Transverse colon (tissue), 4 donors: ENCODE results near the genes MEIG1, OLAH, RPP38 and ITGA8.

- PRO-cap: no peak
- RAMPAGE, long total RNA, 4 experiments: no peak in any of the 4 experiments
Observed at GRCh38 chr10:13705021-13705404, 118.2 kb downstream of the PRPF18 start.

GRCh38 chr10:13705771-13706378 is 119.1 kb downstream of the PRPF18 start:
- PRO-cap: no peak
- RAMPAGE, long total RNA, 4 experiments: no peak in any of the 4 experiments

DNA sequence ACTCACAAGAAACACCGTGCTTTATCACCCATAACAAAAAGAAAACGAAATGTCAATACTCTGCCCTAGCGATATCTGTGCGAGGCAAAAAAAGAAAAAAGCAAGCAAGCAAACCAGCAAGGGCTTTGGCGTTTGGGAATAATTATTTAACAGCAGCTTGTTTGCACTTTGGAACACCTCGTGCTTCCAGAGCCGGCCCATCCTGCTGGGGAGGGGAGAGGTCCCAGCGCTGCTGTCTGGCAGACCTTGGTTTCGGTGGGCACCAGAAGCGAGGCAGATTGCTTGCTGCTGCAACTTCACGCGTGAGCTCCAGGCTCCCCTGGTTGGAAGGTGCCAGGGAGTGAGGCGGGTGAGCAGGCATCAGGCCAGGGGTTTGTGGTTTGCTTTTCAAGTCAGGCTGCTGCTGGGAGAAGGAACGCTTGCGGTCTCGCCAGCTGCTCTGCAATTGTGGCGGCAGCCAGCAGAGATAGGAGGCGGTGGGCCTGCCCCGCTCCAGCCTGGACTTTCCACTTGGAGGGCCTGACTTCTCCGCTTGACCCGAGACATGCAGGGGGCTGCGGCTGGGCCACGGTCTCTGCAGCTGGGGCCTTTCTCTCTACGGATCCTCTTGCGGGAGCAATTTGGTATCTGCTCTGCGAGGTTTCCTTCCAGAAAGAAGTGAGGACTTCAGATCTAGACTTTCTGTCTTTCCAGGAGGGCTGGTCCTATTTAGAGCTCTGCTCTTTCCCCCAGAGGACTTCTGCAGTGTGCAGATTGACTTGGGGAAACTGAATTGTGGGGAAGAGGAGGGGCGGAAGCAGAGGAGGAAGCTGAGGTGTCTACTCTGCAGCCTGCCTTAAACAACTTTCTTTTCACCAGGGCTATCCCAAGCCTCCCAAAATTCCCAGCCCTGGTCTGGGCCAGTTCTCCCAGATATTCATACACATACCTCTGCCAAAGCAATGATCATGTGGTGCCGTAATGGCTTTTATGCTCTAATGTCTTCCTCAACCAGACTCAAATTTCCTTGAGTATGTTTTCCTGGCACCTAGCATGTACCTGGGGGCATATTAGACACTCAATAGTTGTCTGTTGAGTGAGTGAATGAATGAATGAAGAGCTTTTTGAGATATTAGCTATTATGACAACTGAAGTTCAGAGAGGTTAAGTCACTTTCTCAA is 131.5 kb downstream of the PRPF18 start:
- PRO-cap: unidirectional peak, plus-strand start at position 390 of the sequence; unidirectional peak, minus-strand start at position 741 of the sequence
- RAMPAGE, long total RNA, 4 experiments: no peak in any of the 4 experiments

DNA sequence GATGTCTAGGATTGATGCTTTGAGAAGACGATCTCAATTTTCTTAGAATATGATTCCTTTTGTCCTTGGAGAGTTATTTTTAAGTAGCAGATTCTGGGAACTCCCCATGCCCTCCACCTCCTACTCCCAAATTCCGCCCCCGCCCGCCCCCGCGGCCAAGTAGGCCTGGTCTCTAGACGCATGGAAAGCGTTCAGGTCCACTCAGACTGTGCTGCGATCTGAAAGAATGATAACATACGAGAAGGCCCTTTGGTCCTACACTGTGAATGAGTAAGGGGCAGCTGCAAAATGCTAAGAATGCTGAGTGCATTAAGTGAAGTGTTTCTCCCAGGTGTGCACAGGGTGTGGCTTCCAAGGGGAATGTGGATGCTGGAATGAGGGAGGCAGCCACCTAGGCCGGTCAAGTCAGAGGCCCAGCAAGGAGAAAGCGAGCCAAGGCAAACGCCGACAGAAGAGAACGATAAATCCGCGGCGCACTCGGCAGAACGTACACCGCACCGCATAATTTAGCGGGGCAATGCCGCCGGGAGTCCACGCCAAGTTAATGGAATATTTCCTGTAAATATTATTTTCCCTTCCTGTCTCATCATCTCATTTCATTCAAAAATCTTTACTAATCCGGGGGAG is 142.3 kb downstream of the PRPF18 start:
- PRO-cap: no peak
- RAMPAGE, long total RNA, 4 experiments: no peak in any of the 4 experiments

DNA sequence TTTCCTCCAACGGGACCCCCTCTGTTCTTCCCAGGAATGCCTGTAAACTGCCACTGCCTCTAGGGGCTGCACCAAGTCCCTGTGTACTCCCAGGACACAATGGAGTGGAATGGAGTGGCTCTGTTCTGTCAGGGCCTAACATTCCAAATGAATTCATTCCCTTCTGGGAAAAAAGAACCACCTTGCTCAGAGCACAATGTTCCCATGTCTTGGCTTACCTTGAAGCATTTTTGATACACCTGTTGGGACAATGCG is 339.4 kb downstream of the FRMD4A start:
- PRO-cap: no peak
- RAMPAGE, long total RNA, 4 experiments: no peak in any of the 4 experiments

DNA sequence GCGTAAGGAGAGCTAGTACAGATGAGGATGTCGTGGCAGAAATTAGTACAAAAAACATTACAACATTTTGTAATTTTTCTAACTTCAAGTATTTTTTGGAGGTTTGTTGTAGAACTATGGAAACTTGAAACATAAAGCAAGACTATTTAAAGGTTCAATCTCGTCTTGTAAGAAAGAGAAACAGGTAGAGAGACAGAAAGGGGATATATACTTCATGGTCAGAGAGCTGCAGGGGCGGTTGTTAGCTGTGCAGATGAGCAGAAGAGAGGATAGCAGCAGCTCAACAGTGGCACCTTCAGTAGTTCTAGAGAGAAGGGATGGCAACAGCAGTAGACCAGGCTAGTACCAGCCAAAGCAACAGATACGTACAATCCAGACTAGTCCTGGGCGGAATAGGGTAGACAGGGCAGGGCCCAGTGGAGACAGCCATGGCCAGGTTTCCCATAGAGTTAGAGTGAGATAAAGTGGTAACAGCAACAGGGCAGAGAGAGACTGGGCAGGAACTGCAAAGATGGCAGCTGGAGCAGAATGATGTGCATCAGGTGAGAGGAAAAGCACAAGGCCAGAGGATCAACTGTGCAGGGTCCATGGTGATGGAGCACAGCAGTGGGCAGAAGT is 145.2 kb downstream of the FRMD4A start:
- PRO-cap: no peak
- RAMPAGE, long total RNA, 4 experiments: no peak in any of the 4 experiments

GRCh38 chr10:14520341-14521471 is 190.0 kb upstream of the FRMD4A start:
- PRO-cap: no peak
- RAMPAGE, long total RNA, 4 experiments: start-site peak on the minus strand in 1 of 4 experiments, at chr10:14521041-14521161 at its widest, 29 reads per replicate

DNA sequence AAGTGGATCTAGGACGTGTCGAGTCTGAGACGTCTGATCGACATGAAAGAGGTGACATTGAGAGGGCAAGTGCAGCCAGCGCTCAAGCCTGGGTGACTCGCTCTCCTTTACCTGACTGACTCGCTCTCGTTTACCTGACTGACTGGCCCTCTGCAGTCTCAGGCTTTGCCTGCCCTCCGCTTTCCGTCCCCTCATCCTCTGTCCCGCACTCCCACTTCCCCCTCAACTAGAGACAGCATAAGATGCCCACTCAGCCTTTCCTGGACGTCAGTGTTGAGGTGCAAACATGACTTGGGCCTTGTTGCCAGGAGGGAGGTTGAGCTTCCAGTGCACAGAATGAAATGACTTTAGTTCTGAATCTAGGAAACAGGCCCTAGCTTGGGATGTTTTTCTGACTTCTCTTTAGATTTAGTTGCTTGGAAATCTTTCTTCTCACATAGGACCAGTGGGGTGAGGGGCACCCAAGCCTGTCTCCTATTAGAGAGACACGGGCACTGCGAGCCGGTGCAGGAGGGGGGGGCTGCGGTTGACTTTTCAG is 202.8 kb upstream of the FRMD4A start:
- PRO-cap: no peak
- RAMPAGE, long total RNA, 4 experiments: no peak in any of the 4 experiments

DNA sequence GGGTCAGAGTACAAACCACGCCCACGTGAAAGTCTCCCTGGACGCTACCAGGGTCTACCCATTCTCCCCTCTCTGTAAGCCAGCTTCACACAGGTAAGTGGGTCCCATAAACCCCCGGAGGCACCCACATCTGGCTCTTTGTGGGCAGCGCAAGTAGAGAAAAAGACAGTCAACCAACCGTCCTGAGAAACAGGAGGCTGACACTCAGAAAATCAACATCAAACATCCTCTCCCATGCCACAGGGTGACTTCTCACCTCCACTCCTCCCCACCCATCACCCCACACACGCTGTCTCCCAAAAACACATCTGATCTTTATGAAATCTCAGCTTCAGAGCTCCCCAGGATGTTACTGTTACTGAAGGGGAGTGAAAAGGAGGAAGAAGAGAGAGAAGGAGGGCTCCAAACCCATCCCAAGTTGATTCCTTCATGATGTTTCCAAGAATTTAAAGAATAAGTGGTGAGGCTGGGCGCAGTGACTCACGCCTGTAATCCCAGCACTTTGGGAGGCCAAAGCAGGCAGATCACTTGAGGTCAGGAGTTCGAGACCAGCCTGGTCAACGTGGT is 186.2 kb downstream of the FAM107B start:
- PRO-cap: no peak
- RAMPAGE, long total RNA, 4 experiments: no peak in any of the 4 experiments

- PRO-cap: no peak
- RAMPAGE, long total RNA, 4 experiments: no peak in any of the 4 experiments
Observed at GRCh38 chr10:14647906-14649040, 126.4 kb downstream of the FAM107B start.

DNA sequence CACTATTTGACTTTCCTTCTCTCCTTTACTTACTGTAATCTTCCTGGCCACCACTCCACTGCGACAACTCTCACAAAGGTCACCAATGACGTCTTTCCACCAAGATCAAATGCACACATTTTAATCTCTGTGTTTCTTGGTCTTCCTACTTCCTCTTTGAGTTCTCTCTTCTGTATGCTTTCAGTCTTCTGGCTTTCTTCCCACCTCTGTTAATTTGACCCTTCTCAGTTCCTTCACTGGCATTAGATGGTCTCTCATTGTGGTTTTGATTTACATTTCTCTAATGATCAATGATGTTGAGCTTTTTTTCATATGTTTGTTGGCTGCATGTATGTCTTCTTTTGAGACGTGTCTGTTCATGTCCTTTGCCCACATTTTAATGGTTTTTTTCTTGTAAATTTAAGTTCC is 31.9 kb downstream of the FAM107B start:
- PRO-cap: no peak
- RAMPAGE, long total RNA, 4 experiments: no peak in any of the 4 experiments

DNA sequence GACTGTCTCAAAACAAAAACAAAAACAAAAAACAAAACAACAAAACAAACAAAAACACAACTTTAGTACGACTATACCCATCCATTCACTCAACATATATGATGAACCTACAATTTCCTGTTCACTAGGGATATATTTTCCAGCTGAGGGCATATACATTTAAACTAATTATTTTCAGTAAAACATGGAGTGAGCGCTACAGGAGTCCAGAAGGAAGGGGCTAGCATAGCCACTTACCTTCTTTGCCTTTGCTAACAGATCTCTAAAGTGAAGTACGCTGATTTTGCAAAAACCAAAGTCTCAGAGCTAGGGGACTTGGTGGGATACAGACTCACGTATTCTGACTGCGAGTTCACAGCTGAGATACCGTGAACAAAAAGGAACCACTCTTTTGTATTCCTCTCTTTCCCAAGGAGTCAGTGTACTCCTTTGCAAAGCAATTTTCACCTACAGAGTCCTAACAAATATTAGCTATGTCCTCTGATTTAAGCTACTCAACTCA is 867 bp downstream of the CDNF start:
- PRO-cap: no peak
- RAMPAGE, long total RNA, 4 experiments: no peak in any of the 4 experiments

GRCh38 chr10:14958924-14959829 is at the start of gene MEIG1:
MEIG1 (plus strand) TSS chr10:14959388.
- PRO-cap: bidirectional peak, plus-strand start at chr10:14959391, minus-strand start at chr10:14959256; bidirectional peak, plus-strand start at chr10:14959678, minus-strand start at chr10:14959590
- RAMPAGE, long total RNA, 4 experiments: no peak in any of the 4 experiments

GRCh38 chr10:15043707-15044102 is at the start of gene OLAH:
OLAH (plus strand) TSS chr10:15043943.
- PRO-cap: no peak
- RAMPAGE, long total RNA, 4 experiments: no peak in any of the 4 experiments

GRCh38 chr10:15096793-15097820 is at the start of gene RPP38:
RPP38 (plus strand) TSS chr10:15097355.
- PRO-cap: bidirectional peak, plus-strand start at chr10:15097183, minus-strand start at chr10:15097021; bidirectional peak, plus-strand start at chr10:15097355, minus-strand start at chr10:15097301; bidirectional peak, plus-strand start at chr10:15097769, minus-strand start at chr10:15097618
- RAMPAGE, long total RNA, 4 experiments: start-site peak on the plus strand in 2 of 4 experiments, at chr10:15097111-15097387 at its widest, 6 to 39 reads per replicate

GRCh38 chr10:15170689-15171174 is 2.2 kb upstream of the NMT2 start:
- PRO-cap: no peak
- RAMPAGE, long total RNA, 4 experiments: no peak in any of the 4 experiments

- PRO-cap: unidirectional peak, minus-strand start at chr10:15313989
- RAMPAGE, long total RNA, 4 experiments: no peak in any of the 4 experiments
Observed at GRCh38 chr10:15313784-15314261, 57.3 kb downstream of the FAM171A1 start.

- PRO-cap: unidirectional peak, minus-strand start at chr10:15439664
- RAMPAGE, long total RNA, 4 experiments: no peak in any of the 4 experiments
Observed at GRCh38 chr10:15439151-15440123, 68.3 kb upstream of the FAM171A1 start.

GRCh38 chr10:15539467-15539736 is 168.3 kb upstream of the FAM171A1 start:
- PRO-cap: no peak
- RAMPAGE, long total RNA, 4 experiments: no peak in any of the 4 experiments

DNA sequence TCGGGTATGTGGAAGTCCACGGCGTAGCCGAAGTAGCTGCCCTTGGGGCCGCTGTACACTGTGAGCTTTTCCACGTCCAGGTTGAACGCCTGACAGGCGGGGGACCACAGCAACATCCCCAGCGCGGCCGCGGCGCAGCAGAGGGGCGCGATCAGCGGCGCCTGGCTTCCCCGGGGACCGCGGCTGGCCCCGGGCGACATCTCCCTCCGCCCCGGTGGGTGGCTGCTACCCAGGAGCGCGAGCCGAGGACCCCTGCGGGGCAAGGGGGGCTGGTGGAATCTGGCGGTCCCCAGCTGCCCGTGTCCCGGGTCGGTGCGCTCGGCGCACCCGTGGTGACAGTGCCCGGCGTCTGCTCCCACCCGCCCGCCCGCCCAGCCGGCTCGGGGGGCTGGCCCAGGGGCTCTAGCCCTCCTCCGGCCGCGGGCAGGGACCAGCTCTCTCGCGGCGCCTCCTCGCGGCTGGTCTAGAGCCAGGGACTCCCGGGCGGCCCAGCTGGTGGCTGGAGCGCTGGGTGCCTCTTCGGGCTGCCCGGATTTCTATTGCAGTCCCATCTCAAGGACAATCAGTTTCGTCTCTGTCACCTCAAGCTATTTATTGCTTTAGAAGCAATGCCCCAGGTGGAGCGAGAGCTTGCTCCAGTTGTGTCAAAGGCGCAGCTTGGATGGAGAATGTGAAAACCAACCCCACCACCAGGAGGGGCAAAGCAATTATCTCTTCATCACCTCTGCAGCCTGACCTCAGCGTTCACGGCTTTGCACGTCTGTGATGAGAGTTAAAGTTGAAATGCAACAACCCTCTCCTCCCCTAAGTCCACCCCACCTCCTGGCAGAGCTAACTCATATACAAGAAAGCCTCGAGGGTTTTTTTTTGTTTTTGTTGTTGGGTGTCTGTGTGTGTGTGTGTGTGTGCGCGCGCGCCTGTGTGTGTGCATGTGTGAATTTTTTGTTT is at the start of gene ITGA8:
ITGA8 (minus strand) TSS at position 351 of the 948 bp plus-strand sequence.
- PRO-cap: no peak
- RAMPAGE, long total RNA, 4 experiments: start-site peak on the minus strand in 1 of 4 experiments, centred at position 202 of the sequence, 5 reads per replicate